Mucosa of descending colon (tissue), 1 donor: ENCODE measurements around the gene PSMD14.

DNA sequence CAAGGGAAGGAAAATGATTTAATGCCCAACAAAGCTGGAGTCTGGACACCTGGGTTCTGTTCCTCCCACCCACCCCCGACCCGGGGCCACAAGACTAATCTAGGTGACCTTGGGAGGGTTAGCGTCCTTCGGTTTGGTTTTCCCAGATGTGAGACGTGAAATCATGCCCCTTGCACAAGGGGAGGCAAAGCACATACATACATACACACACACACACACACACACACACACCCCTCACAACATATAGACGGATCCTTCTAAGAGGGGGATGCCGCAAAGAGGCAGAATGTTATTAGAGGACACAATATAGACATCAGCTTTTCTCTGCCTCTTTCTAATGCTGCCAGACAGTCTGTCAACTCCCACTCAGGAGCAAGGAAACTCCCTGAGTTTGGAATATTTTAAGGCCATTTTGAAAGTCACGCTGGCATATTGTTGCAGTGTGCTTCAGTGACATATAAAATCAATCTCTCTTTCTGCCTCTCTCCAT lies 631 bp upstream of the RBMS1 start:
- PRO-cap = no peak

- PRO-cap = no peak
Measured at GRCh38 chr2:160538464-160538924, 44.9 kb upstream of the RBMS1 start.

GRCh38 chr2:161138490-161138923 lies 21.7 kb upstream of the TANK start:
- PRO-cap = unidirectional peak, minus-strand start at chr2:161138616

DNA sequence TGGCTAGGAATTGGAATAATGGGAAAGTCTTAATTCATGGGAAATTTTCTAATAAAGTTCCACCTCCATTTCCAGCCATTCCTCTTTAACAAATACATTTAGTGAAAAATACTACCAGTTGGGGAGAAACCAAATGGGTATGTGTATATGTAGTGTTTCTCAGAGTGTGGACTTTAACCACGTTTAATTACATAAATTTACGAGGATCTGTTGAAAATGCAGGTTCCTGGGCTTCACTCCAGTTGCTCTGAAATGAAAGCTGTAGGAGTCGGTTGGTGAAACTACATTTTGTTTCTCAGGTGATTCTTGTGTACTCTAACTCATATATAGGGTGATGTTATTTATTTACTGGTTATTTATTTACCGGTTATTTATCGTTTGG lies 469 bp upstream of the TANK start:
- PRO-cap = no peak

DNA sequence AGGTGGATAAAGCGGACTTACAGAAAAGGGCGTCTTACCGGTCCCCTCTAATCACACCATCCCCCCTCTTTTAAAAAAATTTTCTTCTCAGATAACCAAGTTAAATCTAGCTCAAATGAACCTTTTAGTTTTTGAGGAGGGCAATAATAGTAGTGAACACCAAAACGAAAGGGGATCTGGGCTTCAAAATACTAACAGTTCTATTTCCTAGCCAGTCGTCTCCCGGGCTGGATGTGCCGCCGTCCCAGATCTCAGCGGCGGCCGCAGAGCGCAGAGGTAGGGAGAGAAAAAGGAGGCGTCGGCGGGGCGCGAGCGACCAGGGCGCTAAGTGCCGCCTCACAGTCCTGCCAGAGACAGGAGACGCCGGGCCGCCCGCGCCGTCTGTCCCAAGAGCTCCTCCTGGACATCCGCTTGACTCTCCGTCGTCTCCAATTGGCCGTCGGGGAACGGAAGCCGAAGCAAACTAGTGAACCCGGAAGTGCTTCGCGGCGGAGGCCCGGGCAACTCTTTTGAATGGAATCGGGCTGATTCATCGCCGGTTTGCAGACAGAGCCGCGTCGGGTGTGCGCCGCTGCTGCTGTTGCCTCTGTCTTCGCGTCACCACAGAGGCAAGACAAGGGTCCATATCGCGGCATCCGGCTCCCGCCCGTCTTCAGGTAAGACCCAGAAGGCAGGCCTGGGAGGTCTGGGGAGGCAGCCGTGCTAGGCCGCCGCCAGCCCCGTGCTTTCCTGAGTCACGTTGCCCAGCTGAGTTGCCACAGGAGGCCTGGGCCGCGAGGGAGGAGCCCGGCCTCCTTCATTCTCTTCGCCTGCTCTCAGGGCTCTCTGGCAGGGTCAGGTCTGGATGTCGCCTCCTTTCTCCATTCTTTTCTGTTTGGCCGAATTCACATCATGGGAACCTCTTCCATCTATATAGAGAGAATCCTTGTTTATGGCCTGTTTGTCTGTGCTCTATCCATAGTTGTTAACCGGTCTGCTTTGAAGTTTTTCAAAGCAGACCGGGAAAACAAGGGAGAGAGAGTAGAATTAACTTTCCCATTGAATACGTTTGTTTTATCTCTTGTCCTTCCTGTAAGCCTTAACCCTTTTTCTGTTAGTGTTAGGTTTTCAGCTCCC lies at the start of gene PSMD14:
Gene PSMD14 (plus strand): TSS at position 477 of the 1,116 bp plus-strand sequence.
- PRO-cap = bidirectional peak, plus-strand start at position 477 of the sequence, minus-strand start at position 383 of the sequence

- PRO-cap = no peak
Measured at GRCh38 chr2:162011743-162012017, 62.3 kb downstream of the DPP4 start.

GRCh38 chr2:162686754-162687301 lies 151.7 kb downstream of the KCNH7 start:
- PRO-cap = no peak

GRCh38 chr2:164514314-164515356 lies 106.6 kb downstream of the GRB14 start:
- PRO-cap = no peak

GRCh38 chr2:164620654-164621349 lies 480 bp downstream of the GRB14 start:
- PRO-cap = no peak

GRCh38 chr2:164898241-164898841 lies 56.7 kb upstream of the COBLL1 start:
- PRO-cap = no peak

DNA sequence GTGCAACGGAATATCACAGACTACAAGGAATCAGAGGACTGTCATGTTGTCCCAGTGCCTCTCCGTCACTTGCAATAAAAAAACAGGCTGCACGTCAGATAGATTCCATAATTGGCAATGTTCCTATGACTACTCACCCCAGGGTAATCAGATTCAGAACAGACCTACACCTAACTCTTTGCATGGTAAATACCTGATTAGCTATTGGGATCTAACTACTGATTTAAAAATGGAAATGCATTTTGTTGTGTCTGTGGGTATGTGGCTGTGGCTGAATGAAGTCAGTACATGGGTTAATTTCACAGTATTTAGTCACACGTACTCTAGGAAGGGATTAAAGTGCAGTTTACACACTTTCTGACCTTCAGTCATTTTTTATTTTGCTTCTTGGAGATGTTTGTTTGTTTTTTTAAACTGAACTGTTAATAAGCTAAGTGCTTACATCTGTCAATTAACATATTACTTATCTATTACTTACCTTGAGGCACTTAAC lies 91.7 kb downstream of the SCN3A start:
- PRO-cap = no peak

- PRO-cap = no peak
Measured at GRCh38 chr2:166090502-166090762, 37.4 kb downstream of the SCN1A start.

DNA sequence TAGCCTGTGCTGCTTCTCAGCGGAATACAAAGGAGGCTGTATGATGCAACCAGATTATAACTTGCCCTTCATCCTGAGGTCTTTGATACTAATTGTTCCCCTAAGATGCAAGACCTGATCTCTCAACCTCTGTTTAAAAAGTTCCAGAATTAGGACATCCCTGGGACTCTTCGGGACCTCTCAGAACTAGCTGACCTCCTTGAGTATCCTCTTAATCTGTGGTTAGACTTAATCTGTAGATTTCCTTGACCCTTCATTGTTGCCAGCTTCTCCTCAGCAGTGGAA lies 8.1 kb downstream of the SCN7A start:
- PRO-cap = no peak

DNA sequence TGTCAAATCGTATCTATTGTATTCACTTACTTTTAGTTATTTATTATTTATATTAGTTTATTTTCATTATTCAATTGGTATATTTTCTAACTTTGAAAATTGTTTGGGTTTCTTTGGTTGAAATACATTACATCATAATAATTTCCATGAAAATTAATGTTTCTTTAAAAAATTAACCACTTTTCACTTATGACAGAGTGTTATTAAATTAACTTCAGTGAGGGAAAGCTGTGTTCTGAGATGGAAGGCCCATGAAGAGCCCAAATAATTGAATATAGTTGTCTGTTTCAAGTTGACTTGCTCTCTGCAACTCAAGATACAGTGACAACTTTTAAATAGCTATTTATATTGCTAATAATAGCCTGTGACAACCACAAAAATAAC lies 167.2 kb upstream of the SCN7A start:
- PRO-cap = no peak

GRCh38 chr2:167250332-167251133 lies 42.3 kb upstream of the B3GALT1 start:
- PRO-cap = no peak

DNA sequence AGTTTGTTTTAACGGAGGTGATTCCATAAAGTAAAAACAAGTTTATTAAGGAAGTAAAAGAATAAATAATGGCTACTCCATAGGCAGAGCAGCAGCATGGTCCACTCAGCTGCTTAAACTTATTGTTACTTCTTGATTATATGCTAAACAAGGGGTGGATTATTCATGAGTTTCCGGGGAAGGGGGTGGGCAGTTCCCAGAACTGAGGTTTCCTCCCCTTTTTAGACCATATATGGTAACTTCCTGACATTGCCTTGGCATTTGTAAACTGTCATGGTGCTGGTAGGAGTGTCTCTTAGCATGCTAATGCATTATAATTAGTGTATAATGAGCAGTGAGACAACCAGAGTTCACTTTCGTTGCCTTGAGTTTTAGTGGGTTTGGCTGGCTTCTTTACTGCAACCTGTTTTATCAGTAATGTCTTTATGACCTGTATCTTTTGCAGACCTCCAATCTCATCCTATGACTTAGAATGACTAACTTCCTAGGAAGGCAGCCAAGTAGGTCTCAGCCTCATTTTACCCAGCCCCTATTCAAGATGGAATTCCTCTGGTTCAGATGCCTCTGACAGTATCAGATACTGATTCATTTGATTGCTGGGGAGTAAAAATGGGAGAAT lies 42.7 kb downstream of the B3GALT1 start:
- PRO-cap = unidirectional peak, minus-strand start at position 121 of the sequence

DNA sequence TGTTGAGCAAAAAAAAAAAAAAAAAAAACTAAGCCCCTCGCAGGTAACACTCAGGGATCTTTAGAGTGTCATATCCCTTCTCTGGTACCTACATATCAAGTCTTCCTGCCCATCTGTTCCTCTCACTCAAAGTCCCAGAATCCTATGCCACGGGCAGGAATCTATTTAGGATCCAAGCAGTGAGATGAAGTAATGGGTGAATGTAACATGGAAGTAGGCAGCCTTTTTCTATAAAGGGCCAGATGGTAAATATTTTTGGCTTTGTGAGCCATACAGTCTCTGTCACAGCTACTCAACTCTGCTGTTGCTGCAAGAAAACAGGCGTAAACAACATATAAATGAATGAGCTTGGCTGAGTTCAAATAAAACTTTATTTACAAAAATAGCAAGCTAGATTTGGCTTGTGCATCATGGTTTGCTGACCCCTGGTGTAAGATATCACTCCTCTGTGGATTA lies 458.0 kb downstream of the B3GALT1 start:
- PRO-cap = no peak

- PRO-cap = no peak
Measured at GRCh38 chr2:167955039-167955792, 292.2 kb downstream of the STK39 start.

GRCh38 chr2:168083874-168084369 lies 163.5 kb downstream of the STK39 start:
- PRO-cap = no peak

GRCh38 chr2:168211178-168211652 lies 36.2 kb downstream of the STK39 start:
- PRO-cap = bidirectional peak, plus-strand start at chr2:168211471, minus-strand start at chr2:168211301